SK-N-SH (cell line): Measurements from ENCODE around the genes NDUFB4 and KPNA1.

GRCh38 chr3:120498939-120499437 is 48.2 kb upstream of the FSTL1 start:
- RRBS: no CpG with 5 or more reads among the region's 1 CpG
CAGE:
- cytosol, long polyA plus RNA: no peak
- long polyA plus RNA: no peak
- nucleus, long polyA plus RNA: no peak

- RRBS: no CpG with 5 or more reads among the region's 61 CpGs
CAGE:
- cytosol, long polyA plus RNA: start-site peak on the plus strand at chr3:120596322-120596353, 141 and 440 reads in 2 replicates
- long polyA plus RNA: start-site peak on the plus strand at chr3:120596338-120596349, 151 and 218 reads in 2 replicates
- nucleus, long polyA plus RNA: start-site peak on the plus strand at chr3:120596331-120596353, 80 and 199 reads in 2 replicates
Measured at GRCh38 chr3:120595728-120597132, at the start of gene NDUFB4. Gene NDUFB4, plus strand, starts transcription at chr3:120596336.

GRCh38 chr3:120616261-120616543 is 20.1 kb downstream of the NDUFB4 start:
- RRBS: no CpG with 5 or more reads among the region's 4 CpGs
CAGE:
- cytosol, long polyA plus RNA: no peak
- long polyA plus RNA: no peak
- nucleus, long polyA plus RNA: no peak

DNA sequence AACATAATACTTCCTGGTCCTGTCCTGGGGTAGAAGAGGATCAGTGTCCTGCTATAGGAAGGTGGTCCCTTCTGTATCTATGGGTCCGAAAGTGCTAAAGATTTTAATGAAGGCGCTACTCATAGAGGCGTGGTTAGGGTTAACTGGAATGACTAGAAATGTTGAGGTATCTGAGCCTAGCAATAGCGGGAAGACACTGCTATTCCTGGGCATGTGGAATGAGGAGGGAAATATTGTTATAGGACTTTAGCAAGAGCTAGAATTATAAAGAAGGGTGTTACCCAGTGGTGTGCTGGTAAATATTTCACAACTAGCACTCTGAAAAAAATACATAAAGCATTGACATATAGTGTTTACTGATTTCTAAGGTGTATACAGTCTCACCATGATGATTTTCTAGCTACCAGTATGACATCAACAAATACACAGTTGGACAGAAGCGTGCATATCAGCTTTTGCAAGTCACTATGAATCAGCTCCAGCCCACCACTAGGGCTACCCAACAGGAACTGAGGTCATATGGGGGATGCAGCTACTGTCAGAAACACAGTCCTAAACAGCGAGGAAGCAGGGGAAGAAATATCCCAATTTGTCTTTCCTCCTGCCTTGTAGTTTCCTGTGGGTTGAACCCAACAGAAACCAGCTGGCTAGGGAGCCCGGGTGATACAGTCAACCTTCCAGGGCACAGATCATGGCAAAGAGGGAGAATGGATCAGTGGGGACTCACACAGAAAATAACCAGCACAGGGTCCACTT is 39.7 kb downstream of the HGD start:
- RRBS: no CpG with 5 or more reads among the region's 7 CpGs
CAGE:
- cytosol, long polyA plus RNA: no peak
- long polyA plus RNA: no peak
- nucleus, long polyA plus RNA: no peak

GRCh38 chr3:120683162-120683645 is 1.2 kb upstream of the HGD start:
- RRBS: no CpG with 5 or more reads among the region's 1 CpG
CAGE:
- cytosol, long polyA plus RNA: no peak
- long polyA plus RNA: no peak
- nucleus, long polyA plus RNA: no peak

DNA sequence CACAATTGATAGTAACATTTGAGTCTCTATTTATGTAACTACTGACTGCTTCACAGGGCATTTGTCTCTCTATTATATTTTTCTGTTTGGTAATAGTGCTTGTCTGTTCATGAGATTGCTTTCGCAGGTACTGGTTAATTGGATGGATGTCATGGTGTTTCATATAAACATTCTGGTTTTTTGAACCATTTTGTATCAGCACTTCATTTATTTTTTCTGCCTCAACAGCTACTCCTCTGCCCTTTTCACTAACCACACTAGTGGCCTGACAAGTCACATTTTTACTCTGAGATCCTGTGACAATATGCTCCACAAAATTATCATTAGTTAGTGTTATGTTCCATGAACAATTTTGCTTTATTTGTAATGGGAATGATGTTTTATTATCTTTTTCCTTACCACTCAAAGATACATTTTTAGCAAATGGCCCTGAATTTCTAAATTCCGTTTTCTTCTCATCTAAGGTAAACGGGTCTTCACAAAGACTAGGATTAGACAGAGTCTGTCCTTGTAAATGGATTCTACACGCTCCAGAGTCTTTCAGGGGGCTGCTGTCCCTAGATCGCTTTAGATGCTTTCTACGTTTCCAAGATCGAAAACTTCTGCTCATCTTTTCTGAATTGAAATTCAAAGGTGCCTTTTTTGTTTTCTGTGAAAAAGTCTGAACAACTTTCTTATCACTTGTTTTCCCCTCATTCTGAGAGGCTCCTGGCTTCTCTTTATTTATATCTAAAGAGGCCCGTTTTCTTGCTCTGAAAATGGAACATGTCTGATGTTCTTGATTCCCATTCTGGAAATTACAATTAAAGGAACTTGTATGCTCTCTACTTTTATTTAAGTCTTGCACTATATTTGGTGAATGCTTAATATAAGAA is 56.3 kb downstream of the POLQ start:
- RRBS: no CpG with 5 or more reads among the region's 8 CpGs
CAGE:
- cytosol, long polyA plus RNA: no peak
- long polyA plus RNA: no peak
- nucleus, long polyA plus RNA: no peak

- RRBS: no CpG with 5 or more reads among the region's 9 CpGs
CAGE:
- cytosol, long polyA plus RNA: no peak
- long polyA plus RNA: no peak
- nucleus, long polyA plus RNA: no peak
Measured at GRCh38 chr3:121629581-121630316, 31.0 kb downstream of the HCLS1 start.

GRCh38 chr3:121836034-121836404 is 1.0 kb downstream of the EAF2 start:
- RRBS: no CpG with 5 or more reads among the region's 4 CpGs
CAGE:
- cytosol, long polyA plus RNA: no peak
- long polyA plus RNA: no peak
- nucleus, long polyA plus RNA: no peak

GRCh38 chr3:122077974-122078988 is 23.1 kb downstream of the CD86 start:
- RRBS: no CpG with 5 or more reads among the region's 11 CpGs
CAGE:
- cytosol, long polyA plus RNA: no peak
- long polyA plus RNA: no peak
- nucleus, long polyA plus RNA: no peak

GRCh38 chr3:122120063-122120753 is 63.3 kb upstream of the CASR start:
- RRBS: no CpG with 5 or more reads among the region's 3 CpGs
CAGE:
- cytosol, long polyA plus RNA: no peak
- long polyA plus RNA: no peak
- nucleus, long polyA plus RNA: no peak

GRCh38 chr3:122314507-122315012 is 10.5 kb upstream of the CSTA start:
- RRBS: no CpG with 5 or more reads among the region's 3 CpGs
CAGE:
- cytosol, long polyA plus RNA: no peak
- long polyA plus RNA: no peak
- nucleus, long polyA plus RNA: no peak

DNA sequence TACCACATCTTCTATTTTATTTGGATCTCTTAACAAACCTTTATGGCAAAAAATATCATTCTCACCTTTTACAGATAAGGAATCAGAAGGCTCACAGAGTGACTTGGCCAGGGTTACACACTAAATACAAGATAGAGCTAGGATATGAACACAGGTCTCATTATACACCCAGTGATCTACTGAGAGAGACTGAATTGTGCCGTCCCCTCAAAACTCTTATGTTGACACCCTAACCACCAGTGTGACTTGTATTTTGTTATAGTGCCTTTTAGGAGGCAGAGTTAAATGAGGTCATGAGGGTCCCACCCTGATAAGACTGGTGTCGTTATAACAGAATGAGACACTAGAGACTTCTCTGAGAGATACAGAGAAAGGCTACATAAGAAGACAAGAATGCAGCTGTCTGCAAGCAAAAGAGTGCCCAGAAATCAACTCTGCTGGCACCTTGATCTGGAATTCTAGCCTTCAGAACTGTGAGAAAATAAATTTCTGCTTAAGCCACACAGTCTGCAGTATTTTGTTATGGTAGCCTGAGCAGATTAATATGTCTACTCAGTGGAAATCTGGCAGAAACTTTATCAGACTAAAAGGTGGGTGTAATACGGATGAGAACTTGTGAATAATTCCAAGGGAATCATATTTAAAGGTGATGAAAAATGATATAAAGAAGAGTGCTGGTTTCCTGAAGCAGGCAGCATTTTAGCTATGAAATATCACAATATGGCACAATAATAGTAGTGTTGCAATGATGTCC is 12.5 kb downstream of the KPNA1 start:
- RRBS: no CpG with 5 or more reads among the region's 3 CpGs
CAGE:
- cytosol, long polyA plus RNA: no peak
- long polyA plus RNA: no peak
- nucleus, long polyA plus RNA: no peak

DNA sequence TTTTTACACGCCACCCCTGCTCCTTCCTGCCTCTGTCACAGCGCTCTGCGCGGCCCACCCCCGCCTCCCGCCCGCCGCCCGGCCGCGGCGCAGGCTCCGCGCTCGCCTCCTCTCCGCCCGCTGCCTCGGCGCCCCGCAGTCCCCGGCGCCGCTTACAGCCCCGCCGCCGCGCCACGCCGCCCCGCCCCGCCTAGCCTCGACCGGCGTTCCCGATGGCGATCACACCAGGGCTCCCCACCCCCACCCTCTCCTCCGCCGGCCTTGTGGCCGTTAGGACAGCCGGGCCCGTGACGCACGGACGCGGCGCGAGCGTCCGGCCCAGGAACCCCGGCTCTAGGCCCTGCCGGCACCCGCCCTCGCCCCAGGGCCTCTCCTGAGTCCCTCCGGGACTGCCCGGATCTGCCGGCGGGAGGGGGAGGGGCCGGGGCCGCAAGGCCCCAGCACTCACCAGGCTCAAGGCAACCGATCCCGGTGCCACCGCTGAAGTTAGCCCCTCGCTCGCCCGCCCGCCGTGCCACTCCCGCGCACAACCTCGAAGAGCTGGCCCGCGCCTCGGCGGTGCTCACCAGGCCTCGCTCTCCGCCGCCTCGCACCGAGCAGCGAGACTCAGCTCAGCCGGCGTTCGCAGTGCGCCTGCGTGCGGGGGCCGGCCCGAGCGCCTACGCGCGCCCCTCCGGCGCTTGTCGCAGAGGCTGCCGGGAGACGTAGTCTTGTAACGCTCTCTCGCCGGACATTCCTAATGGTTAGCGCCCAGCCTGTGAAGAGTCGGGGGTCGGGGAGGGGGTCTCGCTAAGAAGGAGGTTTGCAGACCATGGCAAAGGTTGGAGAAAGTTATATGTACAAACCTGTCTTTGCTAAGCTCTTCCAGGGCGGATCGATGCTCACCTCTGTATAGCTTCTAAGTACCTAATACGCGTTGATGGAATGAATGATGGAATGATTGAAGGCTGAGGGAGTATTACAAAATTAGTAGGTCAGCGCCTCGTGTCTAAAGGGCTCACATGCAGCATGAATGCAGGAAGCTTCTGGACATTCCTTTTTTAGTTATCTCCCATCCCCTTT is at the start of gene KPNA1:
Gene KPNA1, minus strand, starts transcription at position 631 of the 1,062 bp plus-strand sequence.
- RRBS: 2% methylated on average over 38 of the region's 110 CpGs
CAGE:
- cytosol, long polyA plus RNA: start-site peak on the minus strand centred at position 602 of the sequence, 59 bp wide, 1,506 and 836 reads in 2 replicates
- long polyA plus RNA: start-site peak on the minus strand centred at position 484 of the sequence, 41 bp wide, 92 and 61 reads in 2 replicates; start-site peak on the minus strand centred at position 599 of the sequence, 52 bp wide, 453 and 978 reads in 2 replicates
- nucleus, long polyA plus RNA: start-site peak on the minus strand centred at position 483 of the sequence, 44 bp wide, 82 and 64 reads in 2 replicates; start-site peak on the minus strand centred at position 605 of the sequence, 53 bp wide, 656 and 947 reads in 2 replicates

GRCh38 chr3:122572826-122573618 is 4.4 kb upstream of the PARP15 start:
- RRBS: no CpG with 5 or more reads among the region's 5 CpGs
CAGE:
- cytosol, long polyA plus RNA: no peak
- long polyA plus RNA: no peak
- nucleus, long polyA plus RNA: no peak

DNA sequence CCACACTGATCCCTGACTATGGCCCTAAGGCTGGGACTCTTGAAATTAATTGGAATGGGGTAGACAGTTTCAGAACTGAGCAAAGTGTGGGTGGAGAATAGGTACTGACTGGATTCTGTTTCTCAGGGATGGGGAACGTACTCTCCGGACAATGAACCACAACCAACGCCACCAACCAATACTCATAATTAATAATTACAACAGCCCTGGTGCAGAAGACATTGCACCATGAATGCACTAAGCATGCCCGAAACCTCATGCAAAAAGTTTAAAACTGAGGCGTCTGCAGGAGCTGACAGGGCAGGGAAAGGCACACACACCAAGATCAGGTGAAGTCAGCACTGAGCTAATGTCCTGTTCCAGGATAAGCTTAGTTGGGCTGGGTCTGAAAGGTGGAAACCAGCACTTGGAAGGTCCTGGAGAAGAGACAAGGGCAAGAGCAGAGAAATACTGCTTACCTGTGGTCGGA is 8.0 kb downstream of the PARP14 start:
- RRBS: no CpG with 5 or more reads among the region's 6 CpGs
CAGE:
- cytosol, long polyA plus RNA: no peak
- long polyA plus RNA: no peak
- nucleus, long polyA plus RNA: no peak

DNA sequence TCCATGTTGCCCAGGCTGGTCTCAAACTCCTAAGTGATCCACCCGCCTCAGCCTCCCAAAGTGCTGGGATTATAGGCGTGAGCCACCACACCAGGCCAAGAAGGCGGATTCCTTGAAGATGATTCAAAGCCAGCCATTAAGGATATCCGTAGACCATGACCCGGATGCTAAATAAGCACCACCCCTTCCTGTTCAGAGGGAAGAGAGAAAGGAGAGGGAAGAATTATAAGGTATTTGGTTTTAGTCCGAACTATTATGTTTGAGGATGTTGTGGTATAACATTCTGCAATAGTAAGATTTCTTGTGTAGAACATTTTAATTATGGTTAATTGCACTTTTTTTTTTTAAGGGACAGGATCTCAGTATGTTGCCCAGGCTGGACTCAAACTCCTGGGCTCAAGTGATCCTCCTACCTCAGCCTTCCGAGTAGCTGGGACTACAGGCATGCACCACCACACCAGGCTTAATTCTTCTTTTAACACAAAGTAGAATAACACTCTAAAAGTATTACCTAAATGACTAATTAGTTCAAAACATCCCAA is 86.5 kb downstream of the SLC49A4 start:
- RRBS: no CpG with 5 or more reads among the region's 7 CpGs
CAGE:
- cytosol, long polyA plus RNA: no peak
- long polyA plus RNA: no peak
- nucleus, long polyA plus RNA: no peak

GRCh38 chr3:122977409-122978079 is 50.0 kb downstream of the SEMA5B start:
- RRBS: no CpG with 5 or more reads among the region's 3 CpGs
CAGE:
- cytosol, long polyA plus RNA: no peak
- long polyA plus RNA: no peak
- nucleus, long polyA plus RNA: no peak

DNA sequence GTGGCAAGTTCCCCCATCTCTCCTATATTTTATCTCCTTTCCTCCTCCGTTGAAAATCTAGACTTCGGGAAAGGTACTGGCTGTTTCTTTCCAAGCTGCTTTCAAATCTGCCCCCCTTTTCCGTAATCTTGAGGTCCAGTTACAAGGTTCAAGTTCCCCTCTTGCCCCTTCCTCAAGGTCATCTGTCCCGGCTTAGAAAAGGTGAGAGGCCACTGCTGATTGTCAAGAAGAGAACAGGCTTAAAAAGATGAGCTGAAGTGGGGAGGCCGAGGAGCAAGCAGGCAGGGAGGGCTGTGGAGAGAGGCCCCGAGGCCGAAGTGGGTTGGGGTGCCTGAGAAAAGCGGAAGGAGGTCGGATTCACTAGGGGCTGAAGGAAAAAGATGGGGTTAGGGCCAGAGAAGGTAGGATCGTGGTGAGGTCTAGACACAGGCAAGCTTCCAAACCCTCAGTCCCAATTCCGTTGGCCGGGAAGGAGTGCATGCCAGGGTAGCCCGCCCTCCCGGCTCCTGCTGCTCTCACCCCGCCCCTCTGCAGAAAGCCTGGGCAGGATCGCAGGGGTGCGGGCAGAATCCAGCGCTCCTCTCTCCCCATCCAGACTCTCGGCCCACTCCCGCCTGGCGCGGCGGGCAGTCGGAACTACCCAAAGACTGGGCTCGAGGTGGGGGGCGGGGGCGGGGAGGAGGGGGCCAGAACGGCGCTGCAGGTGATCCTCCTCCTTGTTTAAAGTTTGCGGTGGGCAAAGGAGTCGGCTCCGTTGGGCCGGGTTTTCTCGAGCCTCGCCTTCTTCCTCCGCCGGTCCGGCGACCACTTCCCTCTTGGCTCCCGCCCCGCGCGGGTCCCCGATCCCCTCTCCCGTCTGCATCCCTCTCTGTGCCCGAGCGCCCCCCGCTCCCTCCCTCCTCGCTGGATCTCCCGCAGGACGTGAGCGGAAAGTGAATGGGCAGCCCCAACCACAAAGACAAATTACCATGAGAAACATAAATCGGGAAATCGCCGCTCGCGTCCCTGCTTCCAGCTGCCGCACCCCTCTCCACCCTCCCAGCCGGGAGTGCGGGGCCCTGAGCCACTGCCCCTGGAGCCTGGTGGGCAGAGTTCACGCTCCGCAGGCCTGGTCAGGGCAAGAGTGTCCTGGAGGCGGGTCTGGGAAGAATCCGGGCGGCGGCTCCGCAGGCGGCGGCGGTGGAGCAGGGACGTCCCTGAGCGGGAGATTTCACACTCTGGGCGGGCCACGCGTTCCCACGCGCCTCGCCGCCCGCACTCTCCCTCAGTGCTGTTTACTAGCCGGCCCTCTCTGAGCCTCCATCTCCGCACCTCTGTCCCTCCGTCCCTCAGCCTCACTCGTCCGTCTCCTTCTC is 1.3 kb downstream of the SEMA5B start:
- RRBS: 4% methylated on average over 8 of the region's 85 CpGs
CAGE:
- cytosol, long polyA plus RNA: no peak
- long polyA plus RNA: no peak
- nucleus, long polyA plus RNA: no peak

DNA sequence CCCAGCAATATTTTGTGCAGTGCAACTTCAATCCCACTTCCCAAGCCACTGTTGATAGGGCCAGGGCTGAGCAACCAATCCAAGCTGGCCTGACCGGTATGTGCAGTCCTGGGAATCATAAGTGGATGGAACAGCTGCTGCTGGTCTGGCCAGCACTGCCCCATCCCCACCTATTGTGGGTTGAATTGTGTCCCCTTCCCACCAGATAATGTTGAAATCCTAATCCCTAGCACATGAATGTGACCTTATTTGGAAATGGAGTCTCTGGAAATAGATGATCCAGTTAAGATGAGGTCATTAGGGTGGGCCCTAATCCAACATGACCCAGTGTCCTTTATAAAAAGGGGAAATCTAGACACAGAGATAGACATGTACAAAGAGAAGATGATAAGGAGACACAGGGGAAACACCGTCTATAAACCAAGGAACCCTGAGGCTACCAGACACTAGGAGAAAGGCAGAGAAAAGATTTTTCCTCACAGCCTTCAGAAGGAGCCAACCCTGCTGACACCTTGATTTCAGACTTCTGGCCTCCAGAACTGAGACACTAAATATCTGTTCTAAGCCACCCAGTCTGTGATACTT is 13.6 kb upstream of the PDIA5 start:
- RRBS: no CpG with 5 or more reads among the region's 2 CpGs
CAGE:
- cytosol, long polyA plus RNA: no peak
- long polyA plus RNA: no peak
- nucleus, long polyA plus RNA: no peak

GRCh38 chr3:123088966-123089878 is 22.4 kb downstream of the PDIA5 start:
- RRBS: no CpG with 5 or more reads among the region's 12 CpGs
CAGE:
- cytosol, long polyA plus RNA: no peak
- long polyA plus RNA: no peak
- nucleus, long polyA plus RNA: no peak